Placental pericyte (primary cell): ENCODE measurements around a stretch of chr14.

GRCh38 chr14:91834539-91835256 is 32.6 kb downstream of the TC2N start:
- CAGE, long polyA plus RNA, result no peak

DNA sequence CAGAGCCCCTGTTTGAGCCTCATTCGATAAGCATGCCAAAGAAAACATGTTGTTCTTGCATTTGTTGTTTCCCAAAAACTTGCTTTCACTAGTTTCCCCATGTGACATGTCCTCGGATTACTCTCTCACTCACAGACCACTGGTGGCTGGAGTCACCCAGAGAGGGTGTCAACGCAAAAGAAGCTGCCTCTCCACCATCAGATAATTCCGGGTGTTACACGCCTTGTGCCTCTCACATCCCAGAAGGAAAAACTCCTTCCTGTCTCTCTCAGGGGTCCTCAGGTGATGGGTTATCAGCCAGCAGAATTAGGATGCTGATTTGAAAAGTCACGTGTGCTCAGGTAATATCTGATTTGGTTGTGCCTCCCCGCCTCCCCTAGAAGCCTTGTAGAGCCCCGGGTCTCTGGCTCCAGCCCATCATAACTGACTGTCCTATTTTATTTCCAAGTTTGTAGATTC is 16.6 kb upstream of the TC2N start:
- CAGE, long polyA plus RNA, result no peak

- CAGE, long polyA plus RNA, result no peak
These were observed 36.3 kb downstream of the TRIP11 start for GRCh38 chr14:92003301-92004144.

DNA sequence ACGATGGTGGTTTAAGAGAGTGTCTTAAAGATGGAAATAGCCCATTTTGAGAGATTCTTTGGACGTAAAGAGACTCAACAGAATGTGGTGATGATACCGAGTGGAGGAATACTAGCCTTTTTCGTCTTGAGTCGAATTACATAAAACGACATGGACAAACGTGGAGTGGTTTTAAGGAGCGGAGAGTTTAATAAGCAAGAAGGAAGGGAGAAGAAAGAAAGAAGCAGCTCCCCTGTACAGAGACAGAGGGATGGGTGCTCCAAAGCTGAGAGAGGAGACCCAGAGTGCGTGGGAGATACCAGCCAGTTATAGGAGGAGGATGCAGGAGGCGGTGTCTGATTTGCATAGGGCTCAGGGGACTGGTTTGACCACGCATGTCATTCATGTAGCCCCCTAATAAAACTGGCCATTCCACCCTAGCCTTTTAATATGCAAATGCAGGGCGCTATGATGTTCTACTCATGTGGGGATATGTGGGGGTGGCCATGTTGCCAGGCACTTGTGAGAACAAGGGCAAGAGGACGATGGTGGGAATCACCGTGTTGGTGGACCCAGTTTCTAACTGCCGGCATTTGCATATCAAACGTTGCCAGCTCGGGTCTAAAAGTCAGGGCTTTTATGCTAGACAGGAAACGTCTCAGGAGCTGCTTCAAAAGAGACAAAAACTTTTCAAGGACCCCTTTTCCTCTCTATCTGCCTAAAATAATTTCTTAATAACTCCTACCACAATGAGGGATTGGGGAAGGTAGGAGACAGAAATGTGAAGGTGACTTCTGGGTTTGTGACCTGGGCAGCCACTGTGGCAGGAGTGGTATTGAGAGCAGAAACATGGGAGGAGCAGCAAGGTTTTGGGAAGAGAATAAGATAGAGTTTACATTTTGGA is 2.0 kb upstream of the ATXN3 start:
- CAGE, long polyA plus RNA, result no peak

DNA sequence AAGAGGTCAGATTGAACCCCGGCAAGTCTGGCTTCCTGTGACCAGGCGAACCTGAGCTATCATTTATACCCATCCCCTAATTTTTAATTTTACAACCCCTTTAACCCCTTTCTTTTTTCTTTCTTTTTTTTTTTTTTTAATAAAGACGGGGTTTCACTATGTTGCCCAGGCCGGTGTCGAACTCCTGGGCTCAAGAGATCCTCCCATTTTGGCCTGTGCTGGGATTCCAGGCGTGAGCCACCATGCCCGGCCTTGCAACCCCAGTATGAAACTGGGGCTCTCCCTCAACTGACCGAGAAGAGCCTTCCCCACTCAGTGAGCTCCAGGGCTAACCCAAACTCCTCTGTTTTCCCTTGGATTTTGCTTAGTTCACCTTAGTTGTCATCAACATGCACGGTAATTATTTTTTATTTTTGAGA is 971 bp downstream of the CPSF2 start:
- CAGE, long polyA plus RNA, result no peak

DNA sequence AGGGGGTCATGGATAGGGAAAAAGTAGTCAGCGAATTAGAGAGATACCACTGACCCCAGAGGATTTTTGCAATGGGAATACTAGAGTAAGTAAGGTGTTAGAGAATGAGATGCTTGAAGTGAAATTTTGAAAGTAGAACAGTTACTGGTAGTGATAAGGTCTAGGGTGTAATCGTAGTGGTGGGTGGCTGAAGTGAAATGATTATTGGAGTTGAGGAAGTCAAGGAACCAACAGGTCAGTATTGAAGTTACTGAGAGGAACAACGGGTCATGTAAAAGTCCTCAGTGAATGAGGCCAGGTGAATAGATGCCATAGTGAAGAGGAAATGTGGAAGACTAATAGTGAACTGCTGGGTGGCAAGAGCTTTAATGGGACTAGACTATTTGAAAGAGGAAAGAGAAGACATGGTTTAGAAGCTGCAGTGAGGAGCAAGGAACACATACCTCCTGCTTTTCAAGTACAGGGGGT is 6.9 kb downstream of the CPSF2 start:
- CAGE, long polyA plus RNA, result no peak

- CAGE, long polyA plus RNA, result no peak
These were observed 85.3 kb downstream of the CPSF2 start for GRCh38 chr14:92207012-92207544.

DNA sequence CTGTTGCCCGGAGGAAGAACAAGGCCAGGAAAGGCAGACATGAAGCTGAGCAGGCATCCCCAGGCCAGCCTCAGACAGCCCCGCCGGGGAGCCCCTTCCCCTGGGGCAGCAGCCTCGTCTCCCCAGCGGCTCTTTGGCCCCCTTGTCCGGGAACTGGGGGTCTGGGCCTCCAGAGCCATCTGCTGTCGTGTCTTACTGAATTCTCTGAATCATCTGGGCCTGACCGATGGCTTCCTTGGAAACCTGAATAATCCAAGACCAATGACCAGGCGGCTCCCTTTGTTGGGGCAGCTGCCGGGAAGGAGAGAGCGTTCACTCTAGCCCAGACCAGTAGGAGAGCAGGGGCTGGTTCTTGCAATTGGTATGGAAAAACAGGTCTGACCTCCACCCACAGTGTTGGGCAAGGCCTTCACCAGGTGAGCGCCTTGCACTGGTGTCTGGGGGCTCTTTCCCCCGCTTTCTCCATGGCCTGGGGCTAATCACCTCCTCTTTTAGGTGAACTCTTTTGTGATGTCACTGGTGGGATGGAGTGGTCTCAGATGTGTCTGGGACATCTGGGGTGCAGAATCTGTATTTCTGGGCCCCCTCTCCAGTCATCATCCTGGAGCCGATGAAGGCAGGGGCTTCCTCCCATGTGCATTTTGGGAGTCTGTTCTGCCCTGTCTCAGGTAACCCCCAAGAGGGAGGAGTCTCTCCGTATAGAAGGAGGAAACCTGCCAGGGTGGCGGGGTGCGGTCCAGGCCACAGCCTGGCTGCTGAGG is 63.7 kb upstream of the RIN3 start:
- CAGE, long polyA plus RNA, result no peak

GRCh38 chr14:92651146-92651837 is 97.1 kb downstream of the LGMN start:
- CAGE, long polyA plus RNA, result no peak

GRCh38 chr14:92687505-92688663 is 60.5 kb downstream of the LGMN start:
- CAGE, long polyA plus RNA, result no peak

- CAGE, long polyA plus RNA, result no peak
These were observed 10.9 kb upstream of the LGMN start for GRCh38 chr14:92759256-92759758.

DNA sequence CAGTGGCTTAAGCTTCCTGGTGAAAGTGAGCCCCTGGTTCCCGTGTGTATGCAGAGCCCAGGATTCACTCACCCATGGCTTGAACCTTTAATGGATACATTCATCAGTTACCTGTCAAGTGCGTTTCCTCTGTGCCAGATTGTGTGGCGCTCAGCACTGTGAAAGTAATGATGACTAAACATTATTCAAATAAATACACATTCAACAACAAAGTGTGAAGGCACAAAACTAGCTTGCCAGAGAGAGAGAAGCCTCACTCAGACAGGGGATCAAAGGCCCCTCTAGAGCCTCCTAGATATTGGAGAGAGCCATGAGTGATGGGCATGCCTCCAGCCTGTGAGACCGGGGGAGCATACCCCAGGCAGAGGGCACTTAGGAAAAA is 545 bp upstream of the CHGA start:
- CAGE, long polyA plus RNA, result no peak

- CAGE, long polyA plus RNA, result no peak
These were observed 81.5 kb downstream of the ITPK1 start for GRCh38 chr14:93033853-93034975.

- CAGE, long polyA plus RNA, result no peak
These were observed 60.2 kb downstream of the ITPK1 start for GRCh38 chr14:93055337-93056175.

- CAGE, long polyA plus RNA, result no peak
These were observed 17.6 kb upstream of the ITPK1 start for GRCh38 chr14:93133301-93133760.

DNA sequence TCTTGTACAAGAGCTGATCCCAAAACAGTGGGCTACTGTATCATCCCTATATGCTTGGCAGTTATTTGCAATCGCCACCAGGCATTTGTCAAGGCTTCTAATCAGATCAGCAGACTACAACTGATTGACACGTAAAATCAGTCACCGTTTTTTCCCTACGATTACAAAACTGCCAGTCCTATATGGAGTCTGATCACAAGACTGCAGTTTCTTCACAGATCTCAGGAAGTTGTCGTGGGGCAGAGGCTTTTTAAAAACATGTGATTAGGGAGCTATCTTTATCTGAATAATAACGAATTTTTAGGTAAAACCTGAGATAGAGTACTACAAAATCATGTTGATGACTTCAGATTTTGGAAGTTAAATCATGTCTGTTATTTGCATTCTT is 1.4 kb downstream of the LYSET start:
- CAGE, long polyA plus RNA, result no peak

DNA sequence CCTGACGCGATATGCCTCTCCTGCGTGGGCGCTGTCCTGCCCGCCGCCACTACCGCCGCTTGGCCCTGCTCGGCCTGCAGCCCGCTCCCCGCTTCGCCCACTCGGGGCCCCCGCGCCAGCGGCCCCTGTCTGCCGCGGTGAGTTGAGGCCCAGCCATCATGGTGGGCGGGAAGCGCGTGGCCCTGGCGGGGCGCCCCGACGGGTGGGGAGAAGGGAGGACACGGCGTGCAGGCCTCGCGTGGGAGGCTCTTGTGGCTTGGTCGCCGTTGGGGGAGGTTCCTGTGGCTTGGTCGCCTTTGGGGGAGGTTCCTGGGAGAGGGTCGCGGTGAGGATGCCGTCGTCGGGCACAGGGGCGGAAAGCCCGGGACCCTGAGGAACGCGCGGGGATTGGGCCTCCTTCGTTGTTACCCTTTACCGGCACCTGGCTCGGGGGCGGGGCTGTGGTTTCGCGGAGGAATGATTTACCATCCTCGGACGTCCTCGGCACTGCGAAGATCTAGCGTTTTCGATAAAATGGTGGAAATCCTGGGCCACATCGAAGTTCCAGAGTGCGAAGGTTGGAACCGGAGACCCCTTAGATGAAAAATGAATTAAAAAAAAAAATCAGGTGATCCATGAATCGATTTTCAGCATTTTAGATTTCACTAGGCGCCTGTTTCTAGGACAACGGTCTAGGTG is 415 bp downstream of the COX8C start:
- CAGE, long polyA plus RNA, result no peak

DNA sequence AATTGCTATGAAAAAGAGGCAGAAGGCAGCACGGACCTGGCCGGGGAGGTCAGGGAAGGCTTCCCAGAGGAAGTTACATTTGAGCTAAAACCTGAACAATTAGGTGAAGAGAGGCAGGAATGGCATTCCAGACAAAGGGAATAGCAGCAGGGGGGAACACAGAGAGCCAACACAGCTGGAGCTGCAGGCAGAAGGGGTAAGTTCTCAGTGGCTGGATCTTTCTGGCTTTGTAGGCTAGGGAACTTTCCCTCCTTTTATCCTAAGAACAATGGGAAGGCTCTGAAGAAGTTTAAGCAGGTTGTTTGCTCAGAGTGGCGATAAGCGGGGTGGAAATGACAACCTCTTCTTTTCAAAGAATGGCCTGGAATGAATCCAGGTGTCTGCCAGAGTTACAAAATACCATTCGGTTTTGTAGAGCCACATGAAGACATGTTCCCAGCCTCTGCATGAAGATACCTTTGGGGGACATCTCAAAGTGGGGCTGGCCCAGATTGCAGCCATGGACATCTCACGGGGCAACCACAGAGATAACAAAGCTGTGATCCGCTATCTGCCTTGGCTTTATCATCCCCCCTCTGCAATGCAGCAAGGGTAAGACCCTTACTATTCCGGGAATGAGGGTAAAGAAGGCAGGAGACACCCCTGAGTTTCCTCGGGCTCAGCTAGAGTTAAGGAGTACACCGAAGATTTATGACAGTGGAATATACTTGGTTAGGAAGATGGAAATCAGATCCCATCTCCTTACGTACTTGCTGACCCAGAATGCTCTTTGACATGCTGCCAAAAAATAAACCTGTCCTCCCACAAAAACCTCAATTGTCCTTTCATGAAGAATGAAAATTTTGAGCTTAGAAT is 99.8 kb downstream of the PRIMA1 start:
- CAGE, long polyA plus RNA, result no peak

GRCh38 chr14:93748141-93749168 is 39.8 kb downstream of the PRIMA1 start:
- CAGE, long polyA plus RNA, result no peak

DNA sequence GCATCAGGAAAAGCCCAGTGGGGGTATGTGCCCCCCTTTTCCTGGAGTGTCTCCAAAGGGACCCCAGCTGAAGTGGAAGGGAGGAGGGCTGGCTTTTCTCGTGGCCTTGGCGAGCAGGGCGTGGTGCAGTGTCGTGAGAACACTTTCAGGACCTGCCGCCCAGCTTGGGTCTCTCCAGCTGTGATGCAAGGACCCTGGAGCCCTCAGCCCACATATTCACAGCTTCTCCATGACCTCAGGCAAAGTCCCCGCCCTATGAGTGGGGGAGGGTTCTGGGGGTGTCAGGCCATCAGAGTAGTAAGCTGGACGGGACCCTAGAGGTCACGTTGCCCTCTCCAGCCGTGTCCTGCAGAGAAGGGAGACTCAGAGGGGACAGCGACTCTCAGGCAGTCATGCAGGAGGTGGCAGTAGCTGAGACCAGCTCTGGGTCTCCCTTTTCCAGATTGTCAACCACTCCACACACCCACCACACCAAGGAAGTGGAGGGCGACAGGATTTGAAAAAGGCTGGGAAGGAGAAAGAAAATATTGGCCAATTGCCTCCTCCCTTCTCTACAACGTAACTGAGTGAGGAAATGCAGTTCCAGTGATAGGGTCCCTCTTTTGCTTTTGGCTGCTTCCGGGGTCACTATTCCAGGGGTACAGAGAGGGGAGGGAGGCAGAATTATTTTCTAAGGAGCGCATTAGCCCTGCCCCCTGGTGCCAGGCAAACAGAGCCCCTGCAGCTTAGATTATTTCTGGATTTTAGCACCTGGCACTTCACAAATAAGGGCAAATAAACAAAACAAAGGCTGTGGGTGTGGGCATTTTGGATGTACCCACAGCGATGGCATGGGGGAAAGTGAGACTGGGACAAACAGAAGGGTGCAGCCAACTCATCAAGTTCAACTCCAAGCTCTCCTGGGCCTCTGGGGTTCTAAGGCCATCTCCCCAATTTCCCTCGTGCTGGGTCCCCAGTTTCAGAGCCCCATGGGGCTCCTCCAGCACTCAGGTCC is 20.6 kb downstream of the ASB2 start:
- CAGE, long polyA plus RNA, result no peak